Breast (tissue), 4 donors: ENCODE results near the gene TMEM88B.

DNA sequence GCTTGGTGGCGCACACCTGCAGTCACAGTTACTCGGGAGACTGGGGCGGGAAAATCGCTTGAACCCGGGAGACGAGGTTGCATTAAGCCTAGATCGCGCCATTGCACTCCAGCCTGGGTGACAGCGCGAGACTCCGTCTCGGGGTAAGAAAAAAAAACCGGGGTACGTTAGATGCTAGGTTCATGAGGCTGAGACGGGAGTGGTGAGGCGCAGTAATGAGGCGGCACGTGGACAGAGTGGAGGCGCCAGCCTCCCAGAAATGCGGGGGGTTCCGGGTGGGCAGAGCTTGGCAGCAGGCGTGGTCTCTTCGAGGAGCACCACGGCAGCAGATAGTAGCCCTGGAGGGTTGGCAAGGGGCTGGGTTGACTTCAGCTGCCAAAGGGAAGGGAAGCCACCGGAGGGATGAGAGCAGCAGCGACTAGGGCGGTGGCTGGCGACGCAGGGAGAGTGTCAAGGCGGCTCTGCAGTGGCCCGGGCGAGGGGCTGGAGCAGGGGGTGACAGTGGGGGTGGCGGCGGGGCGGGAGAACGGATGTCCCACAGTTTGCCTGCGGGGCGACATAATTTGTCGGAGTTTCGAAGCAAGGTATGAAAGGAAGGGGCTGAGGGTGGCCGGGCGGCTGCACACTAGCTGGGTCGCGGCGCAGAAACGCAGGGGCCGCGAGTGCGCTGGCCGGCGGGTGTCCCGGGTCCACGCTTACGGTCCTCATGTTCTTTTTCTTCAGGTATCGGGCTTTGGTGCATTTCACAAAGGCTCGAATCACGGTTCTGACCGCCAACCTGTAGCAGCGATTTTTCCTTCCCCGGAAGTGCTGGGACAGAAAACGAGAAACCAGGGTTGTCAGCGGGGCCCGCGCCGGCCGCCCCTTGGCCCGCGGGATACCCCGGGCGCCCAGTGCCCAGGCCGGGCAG is 628 bp downstream of the MRPL20 start:
- PRO-cap, 3 experiments = peak in 1 of 3 experiments; most common plus-strand start position 378 of the sequence (in 1)
- RRBS = 11% methylated on average over 37 of the region's 71 CpGs

- PRO-cap, 3 experiments = peak in 3 of 3 experiments; most common minus-strand start chr1:1420250 (in 2)
- RRBS = 5% methylated on average over 84 of the region's 123 CpGs
Measured at GRCh38 chr1:1419789-1420934, 914 bp downstream of the ANKRD65 start.

DNA sequence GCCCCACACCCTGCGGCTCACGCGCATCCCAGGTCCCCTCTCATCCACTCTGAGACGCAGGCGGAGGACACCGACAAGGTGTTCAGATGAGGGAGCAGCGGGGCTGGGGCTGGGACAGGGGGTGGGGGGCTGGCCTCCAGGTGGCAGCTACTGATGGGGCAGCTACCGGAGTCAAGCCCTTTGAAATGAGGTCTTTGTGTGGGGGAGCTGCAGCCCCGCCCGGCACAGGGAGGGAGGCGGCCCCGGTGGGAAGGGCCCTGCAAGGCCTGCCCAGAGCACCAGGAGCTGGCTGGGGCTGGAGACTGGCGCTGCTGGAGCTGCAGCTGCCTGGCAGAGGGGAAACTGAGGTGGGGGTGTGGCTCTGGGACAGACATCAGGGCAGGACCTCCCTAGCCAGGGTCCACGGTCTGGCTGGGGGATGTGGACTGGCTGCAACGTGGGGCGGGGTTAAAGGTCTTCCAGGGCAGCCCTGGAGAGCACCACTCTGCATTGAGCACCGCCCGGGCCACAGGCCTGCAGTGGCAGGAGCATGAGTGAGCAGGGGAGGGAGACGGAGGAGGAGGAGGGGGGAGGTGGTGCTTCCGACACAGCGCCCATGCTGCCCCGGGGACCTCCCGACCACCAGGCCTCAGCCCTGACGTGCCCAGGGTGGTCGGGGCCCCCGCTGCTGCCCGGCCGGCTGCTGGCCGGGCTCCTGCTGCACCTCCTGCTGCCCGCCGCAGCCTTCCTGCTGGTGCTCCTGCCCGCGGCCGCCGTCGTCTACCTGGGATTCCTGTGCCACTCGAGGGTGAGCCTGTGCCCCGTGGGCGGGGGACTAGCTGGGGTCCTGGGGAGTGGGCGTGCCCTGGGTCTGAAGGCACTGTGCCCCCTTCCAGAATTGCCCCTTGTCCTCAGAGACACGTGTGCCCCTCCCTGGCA is at the start of gene TMEM88B:
Gene TMEM88B, plus strand, starts transcription at position 273 of the 918 bp plus-strand sequence.
- PRO-cap, 3 experiments = no peak in any of the 3 experiments
- RRBS = 34% methylated on average over 12 of the region's 41 CpGs

GRCh38 chr1:1433754-1434220 is 1.7 kb upstream of the VWA1 start:
- PRO-cap, 3 experiments = peak in 1 of 3 experiments; most common plus-strand start chr1:1433948 (in 1); most common minus-strand start chr1:1433932 (in 1)
- RRBS = 13% methylated on average over 3 of the region's 18 CpGs

GRCh38 chr1:1477736-1478863 is 6.5 kb downstream of the ATAD3B start:
- PRO-cap, 3 experiments = no peak in any of the 3 experiments
- RRBS = no CpG with 5 or more reads among the region's 47 CpGs

DNA sequence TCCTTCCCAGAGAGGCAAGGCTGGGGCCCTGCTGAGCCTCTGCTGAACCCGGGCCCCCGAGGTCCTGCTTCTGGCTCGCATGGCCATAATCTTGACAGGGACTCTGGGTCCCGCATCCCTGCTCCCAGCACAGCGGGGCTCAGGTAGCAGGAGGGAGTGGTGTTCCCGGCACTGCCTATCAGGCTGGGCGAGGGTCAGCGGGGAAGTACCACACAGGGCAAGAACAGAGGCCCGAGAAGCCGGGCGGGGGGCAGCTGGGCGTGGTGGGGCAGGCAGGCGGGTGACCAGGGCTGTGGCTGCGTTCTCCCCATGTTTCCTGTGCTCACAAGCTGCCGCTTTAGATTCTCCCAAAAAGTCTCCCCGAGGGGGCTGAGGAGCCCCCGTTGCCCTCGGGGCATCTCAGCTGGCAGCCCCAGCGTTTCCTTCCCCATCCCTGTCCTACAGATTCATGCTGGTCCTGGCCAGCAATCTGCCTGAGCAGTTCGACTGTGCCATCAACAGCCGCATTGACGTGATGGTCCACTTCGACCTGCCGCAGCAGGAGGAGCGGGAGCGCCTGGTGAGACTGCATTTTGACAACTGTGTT is 18.3 kb downstream of the ATAD3B start:
- PRO-cap, 3 experiments = no peak in any of the 3 experiments
- RRBS = no CpG with 5 or more reads among the region's 26 CpGs

GRCh38 chr1:1629876-1630155 is 2.2 kb upstream of the MMP23B start:
- PRO-cap, 3 experiments = no peak in any of the 3 experiments
- RRBS = 22% methylated on average over 4 of the region's 10 CpGs

- PRO-cap, 3 experiments = no peak in any of the 3 experiments
- RRBS = no CpG with 5 or more reads among the region's 10 CpGs
Measured at GRCh38 chr1:1669830-1670148, 11.0 kb upstream of the CDK11B start.

DNA sequence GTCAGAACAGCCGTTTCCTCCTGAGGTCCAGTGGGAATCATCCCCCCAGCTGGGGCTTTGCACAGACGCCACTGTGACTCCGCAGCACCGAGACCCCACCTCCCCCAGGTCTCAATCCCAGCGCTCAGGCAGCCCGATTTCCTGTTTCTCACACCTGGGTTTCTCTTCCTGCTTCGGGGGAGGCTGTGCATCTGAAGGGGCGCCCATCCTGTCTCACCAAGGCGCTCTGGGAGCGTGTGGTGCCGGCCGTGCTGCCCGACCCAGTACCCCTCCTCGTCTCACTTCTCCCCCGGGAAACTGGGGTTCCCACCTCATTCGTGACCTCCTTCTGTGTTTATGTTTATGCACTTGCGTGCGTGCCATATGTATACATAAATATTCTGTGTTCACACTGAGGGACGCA is 14.7 kb downstream of the SLC35E2B start:
- PRO-cap, 3 experiments = no peak in any of the 3 experiments
- RRBS = 12% methylated on average over 5 of the region's 19 CpGs

DNA sequence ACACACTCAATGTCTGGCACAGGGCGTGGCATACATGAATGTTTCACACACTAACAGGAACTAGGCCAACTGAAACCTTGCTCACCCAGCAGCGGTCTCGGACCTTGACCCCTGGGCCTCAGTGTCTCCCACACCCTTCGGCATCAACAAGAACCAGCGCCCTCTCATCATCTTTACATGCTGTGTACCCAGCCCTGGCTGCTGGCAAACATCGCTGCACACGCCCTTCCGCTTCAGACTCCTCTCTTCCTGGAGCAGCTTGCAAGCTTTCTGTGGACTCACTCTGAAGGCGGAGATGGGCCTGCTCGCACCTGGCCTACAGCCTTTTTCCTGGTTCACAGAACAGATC is 8.7 kb downstream of the CDK11A start:
- PRO-cap, 3 experiments = no peak in any of the 3 experiments
- RRBS = no CpG with 5 or more reads among the region's 10 CpGs

DNA sequence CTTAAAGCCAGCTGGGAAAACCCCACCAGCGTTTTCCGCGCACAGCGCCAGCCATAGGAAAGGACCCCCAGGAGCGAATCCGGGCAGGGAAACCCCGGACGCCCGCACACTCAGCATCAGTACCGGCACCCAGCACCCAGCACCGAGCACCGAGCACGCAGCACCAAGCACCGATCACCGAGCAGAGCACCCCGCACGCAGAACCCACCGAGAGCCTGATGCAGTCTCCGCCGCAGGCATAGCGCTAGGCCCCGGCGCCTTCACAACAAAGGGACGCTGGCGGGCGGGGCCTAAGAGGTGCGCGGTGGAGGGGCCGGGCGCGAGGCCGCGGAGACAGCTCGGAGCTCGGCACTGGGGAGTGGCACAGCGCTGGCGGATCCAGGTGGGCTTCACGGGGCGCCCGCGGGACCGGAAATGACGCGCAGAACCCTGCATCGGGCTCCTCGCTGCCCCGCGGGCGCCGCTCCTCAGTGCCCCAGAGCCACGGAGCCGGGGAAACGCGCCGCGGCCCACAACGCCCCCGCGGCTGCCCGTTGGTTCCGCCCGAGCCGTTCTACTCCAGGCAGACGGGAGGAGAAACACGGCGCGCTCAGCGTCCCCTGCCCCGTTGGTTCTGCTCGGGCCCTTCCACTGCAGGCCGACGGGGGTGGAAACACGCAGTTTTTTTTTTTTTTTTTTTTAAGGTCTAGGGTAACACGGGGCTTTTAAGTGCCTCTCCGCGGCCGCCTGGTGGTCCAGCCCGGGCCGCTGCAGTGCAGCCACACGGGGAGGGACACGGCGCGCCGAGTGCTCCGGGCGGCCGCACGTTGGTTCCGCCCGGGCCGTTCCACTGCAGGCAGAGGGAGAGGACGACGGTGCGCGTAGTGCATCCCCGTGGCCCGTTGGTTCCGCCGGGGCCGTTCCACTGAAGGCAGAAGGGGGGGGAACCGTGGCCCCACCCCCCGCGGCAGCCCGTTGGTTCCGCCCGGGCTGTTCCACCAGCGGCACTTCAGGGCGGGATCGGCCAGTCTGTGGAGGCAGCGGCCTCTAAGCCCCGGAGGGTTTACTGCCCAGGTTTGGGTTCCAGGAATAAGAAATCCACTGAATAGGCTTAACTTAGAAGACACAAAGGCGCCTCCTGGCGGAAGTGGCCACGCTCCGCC is 21.7 kb upstream of the CDK11A start:
- PRO-cap, 3 experiments = peak in 2 of 3 experiments; most common plus-strand start position 295 of the sequence (in 2); most common minus-strand start position 555 of the sequence (in 2)
- RRBS = no CpG with 5 or more reads among the region's 115 CpGs

- PRO-cap, 3 experiments = no peak in any of the 3 experiments
- RRBS = no CpG with 5 or more reads among the region's 9 CpGs
Measured at GRCh38 chr1:1793119-1793619, 14.9 kb upstream of the NADK start.

- PRO-cap, 3 experiments = no peak in any of the 3 experiments
- RRBS = no CpG with 5 or more reads among the region's 9 CpGs
Measured at GRCh38 chr1:1832197-1832910, 54.1 kb upstream of the NADK start.

DNA sequence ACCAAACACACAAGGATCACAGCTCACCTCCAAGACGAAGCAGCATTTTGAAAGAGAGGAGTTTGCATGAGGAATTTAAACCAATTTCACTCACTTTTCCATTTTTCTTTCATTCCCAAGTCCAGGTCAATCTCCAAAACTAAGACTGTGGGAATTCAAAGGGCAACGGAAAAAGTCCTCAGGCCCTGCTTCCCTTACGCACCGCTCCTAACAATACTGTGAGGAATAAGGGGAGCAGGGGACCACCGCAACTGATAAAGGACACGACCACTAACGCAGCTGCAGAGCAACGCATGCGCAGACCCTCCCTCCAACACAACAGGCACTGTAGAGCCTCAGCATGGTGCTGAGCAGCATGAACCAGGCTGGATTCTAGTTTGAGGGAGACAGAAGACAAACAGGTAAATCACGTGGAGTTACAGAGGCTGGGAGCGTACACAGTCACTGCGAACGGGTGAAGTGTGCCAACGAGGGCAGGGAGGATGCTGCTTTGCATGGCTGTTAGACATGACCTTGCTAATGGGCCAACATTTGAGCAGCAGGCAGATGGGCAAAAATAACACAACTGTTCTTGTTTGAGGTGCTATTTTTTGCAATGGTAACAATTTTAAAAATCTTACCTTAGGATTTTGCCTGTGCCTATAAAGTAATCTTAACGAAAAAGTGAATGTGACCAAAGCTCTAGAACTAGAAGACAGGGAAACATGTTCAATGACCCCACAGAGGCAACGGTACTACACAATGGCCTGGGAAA is 55.1 kb upstream of the NADK start:
- PRO-cap, 3 experiments = no peak in any of the 3 experiments
- RRBS = no CpG with 5 or more reads among the region's 16 CpGs

GRCh38 chr1:1923051-1923487 is 4.0 kb upstream of the TMEM52 start:
- PRO-cap, 3 experiments = no peak in any of the 3 experiments
- RRBS = no CpG with 5 or more reads among the region's 14 CpGs

DNA sequence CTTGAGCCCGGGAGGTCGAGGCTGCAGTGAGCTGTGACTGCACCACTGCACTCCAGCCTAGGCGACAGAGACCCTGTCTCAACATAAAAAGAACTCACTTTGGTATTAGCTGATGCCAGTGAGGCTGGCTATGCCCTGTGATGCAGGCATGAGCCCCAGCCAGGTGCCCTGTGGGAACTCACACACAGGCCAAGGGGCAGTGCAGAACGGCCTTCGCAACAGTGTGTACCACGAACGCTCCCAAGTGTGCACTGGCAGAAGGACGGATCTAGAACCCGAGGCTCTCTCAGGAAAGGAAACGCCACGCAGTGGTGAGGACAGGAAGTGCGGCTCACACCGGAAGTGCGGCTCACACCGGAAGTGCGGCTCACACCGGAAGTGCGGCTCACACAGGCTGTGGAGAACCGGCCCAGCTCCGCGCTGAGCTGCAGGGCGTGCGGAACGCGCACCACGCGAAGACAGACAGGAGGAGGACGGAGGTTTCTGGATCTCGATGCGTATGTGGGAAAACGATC is 35.7 kb upstream of the TMEM52 start:
- PRO-cap, 3 experiments = no peak in any of the 3 experiments
- RRBS = no CpG with 5 or more reads among the region's 31 CpGs

DNA sequence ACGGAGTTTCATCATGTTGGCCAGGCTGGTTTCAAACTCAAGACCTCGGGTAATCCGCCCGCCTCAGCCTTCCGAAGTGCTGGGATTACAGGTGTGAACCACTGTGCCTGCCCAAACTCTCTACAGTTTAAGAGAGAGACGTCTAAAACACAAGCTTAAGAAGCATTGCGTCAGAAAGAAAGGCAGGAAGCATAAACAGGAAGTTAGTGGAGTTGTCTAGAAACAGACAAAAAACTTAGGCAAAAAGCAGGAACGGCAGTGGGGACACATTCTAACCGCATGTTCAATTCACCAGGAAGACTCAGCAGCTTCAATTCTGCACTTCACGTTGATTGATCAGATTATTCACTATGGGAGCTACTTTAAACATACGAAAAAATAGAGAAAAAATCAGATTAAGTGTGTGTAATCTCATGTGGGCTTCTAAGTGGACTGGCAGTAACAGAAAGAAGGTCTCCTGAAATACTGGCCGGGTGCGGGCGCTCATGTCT is 7.4 kb downstream of the CFAP74 start:
- PRO-cap, 3 experiments = no peak in any of the 3 experiments
- RRBS = no CpG with 5 or more reads among the region's 14 CpGs

GRCh38 chr1:2150663-2151899 is 43.5 kb downstream of the FAAP20 start:
- PRO-cap, 3 experiments = no peak in any of the 3 experiments
- RRBS = no CpG with 5 or more reads among the region's 35 CpGs

DNA sequence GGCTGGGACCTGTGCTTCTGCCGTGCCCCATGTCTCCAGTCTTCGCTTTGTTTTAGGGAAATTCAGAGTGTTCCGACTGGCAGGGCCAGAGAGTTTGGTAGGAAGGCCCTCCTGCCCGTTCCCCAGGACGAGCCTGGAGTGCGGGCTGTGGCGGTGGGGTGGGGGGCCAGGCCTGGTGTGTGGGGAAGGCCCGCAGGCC is 1.6 kb downstream of the SKI start:
- PRO-cap, 3 experiments = no peak in any of the 3 experiments
- RRBS = no CpG with 5 or more reads among the region's 8 CpGs

- PRO-cap, 3 experiments = no peak in any of the 3 experiments
- RRBS = no CpG with 5 or more reads among the region's 31 CpGs
Measured at GRCh38 chr1:2230800-2231558, 2.9 kb downstream of the SKI start.